Lower leg skin (tissue), 2 donors: ENCODE results near the gene STN1.

DNA sequence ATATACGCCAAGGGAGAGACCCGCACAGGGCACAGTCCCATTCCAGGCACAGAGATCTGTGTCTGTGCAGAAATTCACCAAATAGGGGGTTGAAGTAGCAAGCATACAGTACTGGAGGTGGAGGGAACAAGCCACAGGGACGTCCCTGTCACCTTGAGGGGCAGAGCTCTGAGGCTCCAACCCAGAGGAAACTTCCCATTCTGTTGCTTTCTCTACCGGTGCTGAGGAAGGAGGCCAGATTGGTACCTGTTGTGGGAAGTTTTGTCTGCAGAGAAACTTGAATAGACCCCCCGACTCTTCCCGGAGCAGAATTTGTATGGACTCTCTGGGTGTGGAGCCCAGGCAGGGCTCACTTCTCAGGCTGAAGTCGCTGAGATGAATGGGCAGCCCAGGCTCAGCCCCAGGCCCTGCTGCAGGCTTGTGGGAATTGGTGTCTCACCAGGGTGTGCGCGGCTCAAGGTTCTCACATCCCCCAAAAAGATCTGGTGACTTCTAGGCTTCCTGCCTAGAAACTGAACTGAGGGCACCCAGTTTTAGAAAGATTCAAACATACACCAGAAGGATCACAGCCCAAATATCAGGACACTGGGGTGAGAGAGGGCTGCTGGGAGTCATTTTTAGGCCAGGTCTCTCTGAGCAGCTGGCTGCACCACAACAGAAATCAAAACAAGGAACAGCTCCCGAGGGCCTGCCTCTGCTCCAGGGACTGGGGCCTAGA lies 103.5 kb downstream of the NEURL1 start:
- PRO-cap = no peak
- RAMPAGE, long total RNA, 2 experiments = no peak in any of the 2 experiments

GRCh38 chr10:103657529-103658357 lies 164.2 kb downstream of the NEURL1 start:
- PRO-cap = no peak
- RAMPAGE, long total RNA, 2 experiments = no peak in any of the 2 experiments

- PRO-cap = no peak
- RAMPAGE, long total RNA, 2 experiments = no peak in any of the 2 experiments
Observed at GRCh38 chr10:103831823-103832510, 23.4 kb downstream of the SH3PXD2A start.

GRCh38 chr10:103833518-103834176 lies 21.7 kb downstream of the SH3PXD2A start:
- PRO-cap = no peak
- RAMPAGE, long total RNA, 2 experiments = no peak in any of the 2 experiments

GRCh38 chr10:103872186-103872712 lies 16.9 kb upstream of the SH3PXD2A start:
- PRO-cap = bidirectional peak, plus-strand start at chr10:103872482, minus-strand start at chr10:103872301
- RAMPAGE, long total RNA, 2 experiments = no peak in any of the 2 experiments

- PRO-cap = no peak
- RAMPAGE, long total RNA, 2 experiments = no peak in any of the 2 experiments
Observed at GRCh38 chr10:103901355-103901698, 16.7 kb downstream of the STN1 start.

- PRO-cap = no peak
- RAMPAGE, long total RNA, 2 experiments = no peak in any of the 2 experiments
Observed at GRCh38 chr10:103916960-103917189, 1.1 kb downstream of the STN1 start.

DNA sequence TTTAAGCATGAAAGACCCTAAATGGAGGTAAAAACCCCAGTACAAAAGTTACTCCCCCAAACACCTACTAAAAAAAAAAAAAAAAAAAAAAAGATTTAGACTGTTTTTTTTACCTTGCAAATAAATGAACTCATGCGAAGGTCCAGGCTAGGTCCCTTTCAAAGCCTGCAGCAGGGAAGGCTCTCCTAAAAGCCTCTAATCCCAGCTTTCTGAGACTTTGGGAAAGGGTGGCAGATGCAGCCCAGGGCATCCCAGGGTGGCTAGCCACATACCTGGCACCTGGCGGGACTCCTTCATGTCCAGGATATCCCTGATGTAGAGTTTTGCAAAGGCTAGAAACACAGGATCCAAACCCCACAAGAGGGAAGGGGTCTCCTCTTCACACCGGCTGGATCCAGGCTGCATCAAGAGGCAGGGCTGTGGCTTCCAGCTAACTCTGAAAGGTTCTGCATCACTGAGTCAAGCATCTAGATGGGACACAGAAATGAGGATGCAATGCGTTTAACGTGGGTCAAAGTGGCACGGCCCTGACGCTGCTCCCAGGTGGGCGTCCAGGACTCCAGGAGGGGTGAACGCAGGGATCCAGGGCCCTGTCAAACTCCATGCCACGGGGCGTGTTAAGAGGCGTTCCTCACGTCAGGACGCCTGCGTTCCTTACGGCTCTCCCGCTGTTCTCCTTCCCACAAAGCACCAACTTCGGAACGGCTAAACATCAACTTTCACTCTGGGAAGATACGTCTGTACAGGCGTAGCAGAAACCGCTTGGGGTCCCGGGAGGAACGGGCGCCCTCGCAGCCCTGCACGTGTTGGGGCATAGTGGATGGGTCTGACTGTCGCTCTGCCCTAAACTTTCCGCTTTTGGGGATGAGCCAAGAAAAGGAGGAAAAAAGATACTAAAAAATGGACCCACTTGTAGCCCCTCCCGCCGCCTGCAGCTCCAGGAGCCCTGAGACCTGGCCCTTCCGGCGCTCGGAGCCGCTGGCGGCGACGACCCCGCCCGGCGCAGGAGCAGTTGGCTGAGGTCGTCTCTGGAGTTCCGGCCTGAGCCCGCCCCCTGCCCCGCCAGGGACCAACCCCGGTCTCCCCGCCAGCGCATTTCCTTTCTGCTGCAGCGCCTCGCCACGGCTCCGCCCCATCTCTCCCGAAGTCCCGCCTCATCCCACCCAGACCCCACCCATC lies at the start of gene STN1:
Gene STN1, minus strand, starts transcription at position 995 of the 1,179 bp plus-strand sequence.
- PRO-cap = unidirectional peak, minus-strand start at position 860 of the sequence; bidirectional peak, plus-strand start outside the sequence, minus-strand start at position 995 of the sequence
- RAMPAGE, long total RNA, 2 experiments = start-site peak on the minus strand in 2 of 2 experiments, centred at positions 600 to 990 of the sequence, 28 to 401 reads per replicate

GRCh38 chr10:104002080-104003417 lies 35.6 kb downstream of the SLK start:
- PRO-cap = no peak
- RAMPAGE, long total RNA, 2 experiments = start-site peak on the plus strand in 1 of 2 experiments, at chr10:104002565-104002574 at its widest, 21 reads per replicate

GRCh38 chr10:104019528-104020033 lies 52.6 kb downstream of the SLK start:
- PRO-cap = no peak
- RAMPAGE, long total RNA, 2 experiments = start-site peak on the plus strand in 1 of 2 experiments, at chr10:104019750-104019797 at its widest, 22 reads per replicate

DNA sequence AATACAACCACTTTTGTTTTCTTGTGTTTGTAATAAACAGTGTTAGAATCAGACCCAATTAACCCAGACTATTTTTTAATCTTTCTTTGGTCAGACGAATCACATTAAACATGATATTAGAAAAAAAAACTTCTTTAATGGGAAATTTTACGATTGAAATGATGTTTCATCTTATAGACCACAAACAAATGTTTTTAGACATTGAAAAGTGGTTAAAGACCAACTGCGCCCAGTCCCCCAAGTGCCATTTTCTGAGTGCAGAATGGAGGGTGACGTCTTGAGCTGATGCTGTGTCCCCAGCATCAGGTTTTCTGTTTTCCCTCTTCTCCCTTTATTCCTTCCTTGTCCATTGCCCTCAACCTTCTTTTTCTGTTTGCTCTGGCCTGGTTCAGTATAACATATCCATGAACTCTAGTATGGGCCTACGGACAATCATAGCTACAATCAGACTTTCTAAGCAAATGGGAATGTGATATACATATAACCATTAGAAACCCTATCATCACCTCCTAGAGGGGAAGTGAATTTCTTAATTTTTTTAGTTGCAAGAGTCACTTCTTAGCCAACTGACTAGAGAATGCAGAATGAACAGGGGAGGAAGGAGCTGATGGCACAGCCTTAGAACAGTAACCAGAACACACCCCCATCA lies 54.4 kb downstream of the COL17A1 start:
- PRO-cap = no peak
- RAMPAGE, long total RNA, 2 experiments = no peak in any of the 2 experiments

GRCh38 chr10:104076834-104077336 lies 8.8 kb downstream of the COL17A1 start:
- PRO-cap = no peak
- RAMPAGE, long total RNA, 2 experiments = no peak in any of the 2 experiments

DNA sequence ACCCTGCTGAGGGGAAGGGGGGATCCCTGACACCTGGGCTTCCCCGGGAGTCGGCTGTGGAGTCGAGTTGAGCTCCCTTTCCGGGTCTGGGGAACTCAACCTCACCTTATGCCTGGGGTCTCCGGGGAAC lies 93 bp downstream of the SFR1 start:
- PRO-cap = no peak
- RAMPAGE, long total RNA, 2 experiments = no peak in any of the 2 experiments

GRCh38 chr10:104268101-104268329 lies 969 bp upstream of the GSTO2 start:
- PRO-cap = no peak
- RAMPAGE, long total RNA, 2 experiments = no peak in any of the 2 experiments

- PRO-cap = bidirectional peak, plus-strand start at chr10:104317959, minus-strand start at chr10:104317862; unidirectional peak, minus-strand start at chr10:104318052
- RAMPAGE, long total RNA, 2 experiments = no peak in any of the 2 experiments
Observed at GRCh38 chr10:104317124-104318109, 20.8 kb downstream of the ITPRIP start.

GRCh38 chr10:104447163-104447946 lies 93.7 kb downstream of the CFAP58 start:
- PRO-cap = no peak
- RAMPAGE, long total RNA, 2 experiments = no peak in any of the 2 experiments

GRCh38 chr10:106648587-106649122 lies 515.9 kb downstream of the SORCS1 start:
- PRO-cap = no peak
- RAMPAGE, long total RNA, 2 experiments = no peak in any of the 2 experiments

DNA sequence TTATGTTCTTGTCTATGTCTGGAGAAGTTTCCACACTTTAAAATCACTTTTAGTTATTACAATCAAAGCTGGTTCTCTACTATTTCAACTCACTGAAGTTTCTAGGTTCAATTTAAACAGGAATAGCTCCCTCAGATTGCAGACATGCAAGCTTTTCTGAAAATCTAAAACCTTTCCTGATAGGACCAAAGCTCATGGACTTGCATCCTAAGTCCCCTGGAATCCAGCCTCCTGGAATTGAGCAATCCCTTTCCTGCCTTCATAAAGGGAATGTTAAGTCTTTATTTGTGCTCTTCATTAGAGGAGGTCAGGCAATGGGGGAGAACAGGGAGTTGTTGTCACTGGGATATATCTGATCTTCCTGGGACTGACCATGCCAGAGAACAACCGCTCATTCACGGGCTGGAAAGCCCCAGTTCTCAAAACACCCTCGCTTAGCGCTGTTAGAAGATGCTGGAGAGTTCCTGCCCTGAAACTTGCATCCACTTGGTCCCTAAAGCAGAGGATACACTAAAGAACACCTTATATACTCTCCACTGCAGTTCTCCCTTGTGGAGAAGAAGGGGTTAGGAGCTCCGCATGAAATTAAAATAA lies 1.5 kb downstream of the SORCS1 start:
- PRO-cap = unidirectional peak, plus-strand start at position 300 of the sequence
- RAMPAGE, long total RNA, 2 experiments = no peak in any of the 2 experiments

DNA sequence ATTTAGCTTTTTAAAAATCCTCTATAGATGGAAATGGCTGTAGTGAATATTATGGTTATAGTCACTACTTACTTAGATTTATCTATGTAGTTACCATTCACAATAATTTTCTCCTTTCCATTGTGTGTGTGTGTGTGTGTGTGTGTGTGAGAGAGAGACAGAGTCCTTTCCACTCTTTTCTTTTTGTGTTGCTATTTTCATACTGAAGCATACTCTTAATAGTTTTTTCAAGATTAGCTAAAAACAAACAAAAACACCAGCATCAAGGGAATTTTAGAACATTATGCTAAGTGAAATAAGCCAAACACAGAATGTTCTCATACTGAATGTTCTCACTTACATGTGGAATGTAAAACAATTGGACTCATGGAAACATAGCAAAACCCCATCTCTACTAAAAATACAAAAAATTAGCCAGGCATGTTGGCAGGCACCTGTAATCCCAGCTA lies 193.5 kb downstream of the XPNPEP1 start:
- PRO-cap = unidirectional peak, minus-strand start at position 185 of the sequence
- RAMPAGE, long total RNA, 2 experiments = no peak in any of the 2 experiments

DNA sequence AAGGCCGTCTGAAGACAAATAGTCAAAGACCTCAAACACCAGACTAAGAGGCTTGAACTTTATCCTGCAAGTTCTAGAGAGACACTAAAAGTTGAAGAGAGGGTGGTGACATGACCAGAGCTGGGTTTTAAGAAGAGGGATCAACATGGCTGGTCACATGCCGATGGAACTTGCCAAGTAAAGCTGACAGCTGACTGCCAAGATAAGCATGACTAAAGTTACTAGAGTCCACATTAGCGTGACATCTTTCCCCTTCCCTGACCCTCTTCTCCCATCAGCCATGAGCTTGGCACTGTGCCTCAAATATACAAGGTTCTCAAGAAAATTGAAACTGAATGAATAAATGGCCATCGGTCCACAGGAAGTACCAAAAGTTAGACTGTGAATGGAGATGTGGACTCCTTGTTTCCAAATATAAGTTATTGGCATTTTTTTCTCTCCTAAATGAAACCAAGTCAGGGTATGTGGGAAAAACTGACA lies 24.6 kb downstream of the XPNPEP1 start:
- PRO-cap = no peak
- RAMPAGE, long total RNA, 2 experiments = no peak in any of the 2 experiments